Measurements from ENCODE around the gene MTURN.

DNA sequence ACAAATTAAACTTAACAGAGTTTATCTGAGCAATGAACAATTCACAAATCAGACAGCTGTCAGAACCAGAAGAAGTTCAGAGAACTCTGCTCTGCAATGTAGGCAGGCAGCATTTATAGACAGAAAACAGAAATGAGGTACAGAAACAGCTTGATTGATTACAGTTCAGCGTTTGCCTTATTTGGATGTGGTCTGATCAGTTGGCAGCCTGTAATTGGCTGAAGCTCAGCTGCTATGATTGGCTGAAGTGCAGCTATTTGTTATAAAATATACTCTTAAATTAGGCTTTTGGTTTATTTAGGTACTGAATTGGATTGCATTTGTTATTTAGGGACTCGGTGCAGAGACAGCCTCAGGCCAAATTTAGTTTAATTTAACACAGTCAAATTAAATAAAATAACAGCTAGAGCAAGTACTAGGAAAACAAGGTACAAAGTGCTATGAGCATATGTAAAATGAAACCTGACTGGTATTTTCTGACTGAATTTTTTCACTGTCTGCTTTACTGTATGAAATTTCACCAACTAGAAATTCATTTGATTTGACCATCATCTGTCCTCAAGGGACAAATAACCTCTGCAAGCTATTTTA lies 85.9 kb upstream of the JAZF1 start:
- RRBS = no CpG with 5 or more reads among the region's 2 CpGs
CAGE:
- cytosol, long polyA plus RNA = no peak
- long polyA plus RNA = no peak
- nucleus, long polyA plus RNA = no peak

GRCh38 chr7:28405663-28405881 lies 6.7 kb upstream of the CREB5 start:
- RRBS = no CpG with 5 or more reads among the region's 3 CpGs
CAGE:
- cytosol, long polyA plus RNA = no peak
- long polyA plus RNA = no peak
- nucleus, long polyA plus RNA = no peak

- RRBS = 1% methylated on average over 47 of the region's 101 CpGs
CAGE:
- cytosol, long polyA plus RNA = no peak
- long polyA plus RNA = no peak
- nucleus, long polyA plus RNA = no peak
These were observed 2.3 kb upstream of the CREB5 start for GRCh38 chr7:28409607-28410809.

DNA sequence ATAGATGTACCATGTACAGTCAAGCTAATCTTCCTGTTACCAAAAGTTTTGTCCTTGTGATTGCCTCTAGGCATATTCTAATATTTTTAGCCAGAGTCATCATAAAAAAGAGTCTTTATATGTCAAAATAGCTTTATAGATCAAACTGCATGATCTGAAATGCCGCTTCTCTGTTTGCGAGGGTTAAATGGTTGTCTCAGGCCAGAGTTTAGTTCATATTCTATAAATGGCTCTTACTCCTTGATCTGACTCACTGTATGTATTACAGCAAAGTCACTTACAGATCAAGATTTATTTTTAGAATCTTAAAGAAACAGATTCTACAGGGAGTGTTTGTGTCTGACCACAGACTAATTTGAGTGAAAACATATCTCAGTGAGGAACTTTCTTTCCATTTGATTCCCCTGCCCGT lies 211.0 kb downstream of the CREB5 start:
- RRBS = no CpG with 5 or more reads among the region's 3 CpGs
CAGE:
- cytosol, long polyA plus RNA = no peak
- long polyA plus RNA = no peak
- nucleus, long polyA plus RNA = no peak

GRCh38 chr7:28627574-28627786 lies 215.2 kb downstream of the CREB5 start:
- RRBS = no CpG with 5 or more reads among the region's 2 CpGs
CAGE:
- cytosol, long polyA plus RNA = no peak
- long polyA plus RNA = no peak
- nucleus, long polyA plus RNA = no peak

DNA sequence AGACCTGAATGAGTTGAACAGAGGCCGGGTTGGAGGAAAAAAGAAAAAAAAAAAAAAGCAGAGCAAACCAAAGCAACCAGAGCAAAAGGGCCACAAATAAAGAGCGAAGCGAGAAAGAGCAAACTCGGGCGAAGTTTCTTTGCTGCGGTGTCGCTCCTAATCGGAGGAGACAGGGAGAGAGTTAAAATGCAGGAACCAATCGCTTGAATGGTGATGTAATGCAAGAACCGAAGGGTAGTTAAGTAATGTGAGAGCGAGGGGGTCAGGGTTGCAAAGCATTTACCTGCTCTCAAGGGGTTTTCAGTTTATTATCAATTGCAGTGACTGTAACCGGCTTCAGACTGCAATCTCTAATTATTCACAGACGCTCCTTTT lies 271.7 kb downstream of the TRIL start:
- RRBS = no CpG with 5 or more reads among the region's 13 CpGs
CAGE:
- cytosol, long polyA plus RNA = no peak
- long polyA plus RNA = no peak
- nucleus, long polyA plus RNA = no peak

- RRBS = no CpG with 5 or more reads among the region's 8 CpGs
CAGE:
- cytosol, long polyA plus RNA = no peak
- long polyA plus RNA = no peak
- nucleus, long polyA plus RNA = no peak
These were observed 257.6 kb downstream of the TRIL start for GRCh38 chr7:28700444-28700941.

- RRBS = no CpG with 5 or more reads among the region's 1 CpG
CAGE:
- cytosol, long polyA plus RNA = no peak
- long polyA plus RNA = no peak
- nucleus, long polyA plus RNA = no peak
These were observed 225.6 kb downstream of the TRIL start for GRCh38 chr7:28732627-28732809.

DNA sequence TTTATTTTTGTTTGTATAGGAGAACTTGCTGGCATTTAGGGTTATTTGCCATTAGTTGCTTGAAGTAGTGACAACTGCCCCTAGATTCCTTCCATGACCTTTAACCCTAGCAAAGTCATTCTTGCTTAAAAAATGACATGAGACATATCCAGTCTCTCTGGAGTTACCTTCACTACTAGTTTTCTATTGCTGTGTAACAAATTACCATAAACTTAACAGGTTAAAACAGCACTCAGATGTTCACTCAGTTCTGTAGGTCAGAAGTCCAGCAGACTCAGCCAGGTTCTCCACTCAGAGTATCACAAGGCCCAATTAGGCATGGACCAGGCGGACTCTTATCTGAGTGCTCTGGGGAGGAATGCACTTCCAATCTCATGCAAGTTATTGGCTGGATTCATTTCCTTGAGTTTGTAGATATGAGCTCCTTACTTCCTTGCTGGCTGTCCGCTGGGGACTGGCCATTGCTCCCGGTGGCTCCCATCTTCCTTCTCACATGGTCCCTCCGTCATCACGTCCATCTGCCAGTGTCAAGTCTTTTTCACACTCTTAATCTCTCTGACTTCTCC lies 137.1 kb upstream of the PRR15 start:
- RRBS = no CpG with 5 or more reads among the region's 5 CpGs
CAGE:
- cytosol, long polyA plus RNA = no peak
- long polyA plus RNA = no peak
- nucleus, long polyA plus RNA = no peak

DNA sequence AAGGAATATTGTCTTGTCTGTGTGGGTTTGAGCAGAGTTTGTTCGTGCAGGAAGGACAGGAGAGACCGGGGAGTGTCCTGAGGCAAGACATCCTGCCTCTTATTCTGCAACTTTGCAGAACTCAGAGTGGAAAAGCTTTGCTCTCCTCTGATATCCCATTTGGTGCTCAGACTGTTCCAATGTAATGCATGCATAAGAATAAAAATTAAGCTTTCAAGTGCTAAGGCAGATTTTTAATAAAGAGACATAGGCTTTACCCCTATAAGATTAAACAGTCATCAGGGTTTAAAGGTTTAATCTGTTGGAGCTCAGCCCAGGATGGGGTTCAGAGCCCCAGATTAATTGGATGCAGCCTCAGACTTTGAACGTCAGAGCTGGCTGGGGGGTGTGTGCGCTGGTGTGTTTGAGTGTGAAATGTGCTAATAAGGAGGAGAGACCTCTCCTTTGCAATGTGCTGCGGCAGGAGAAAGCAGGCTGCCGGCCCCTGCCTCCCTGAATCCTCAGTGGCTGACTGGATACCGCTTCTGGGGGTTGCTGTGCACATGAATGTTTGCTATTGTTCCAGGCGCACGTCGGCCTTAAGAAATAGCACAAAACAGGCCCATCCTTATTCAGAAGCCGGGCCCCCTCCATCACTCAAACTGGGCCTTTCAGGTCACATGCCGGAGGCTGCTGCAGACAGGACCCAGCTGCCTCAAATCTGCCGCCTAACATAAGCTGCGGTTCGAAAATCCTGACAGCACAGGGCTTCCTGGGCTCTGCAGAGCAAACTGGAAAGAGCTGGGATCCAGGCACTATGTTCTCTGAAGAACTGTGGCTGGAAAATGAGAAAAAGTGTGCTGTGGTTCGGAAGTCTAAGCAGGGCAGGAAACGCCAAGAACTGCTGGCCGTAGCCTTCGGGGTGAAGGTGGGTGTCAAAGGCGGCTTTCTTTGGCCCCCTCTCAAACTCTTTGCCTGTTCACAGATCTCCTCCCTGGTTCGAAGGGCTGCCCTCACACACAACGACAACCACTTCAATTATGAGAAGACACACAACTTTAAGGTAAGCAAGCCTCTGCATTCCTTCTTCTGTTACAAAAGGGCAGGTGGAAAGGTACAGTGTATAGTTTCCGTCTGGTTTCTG lies 84.0 kb upstream of the PRR15 start:
- RRBS = 100% methylated on average over 1 of the region's 23 CpGs
CAGE:
- cytosol, long polyA plus RNA = no peak
- long polyA plus RNA = no peak
- nucleus, long polyA plus RNA = no peak

GRCh38 chr7:29480840-29481430 lies 82.7 kb upstream of the PRR15 start:
- RRBS = no CpG with 5 or more reads among the region's 6 CpGs
CAGE:
- cytosol, long polyA plus RNA = no peak
- long polyA plus RNA = no peak
- nucleus, long polyA plus RNA = no peak

GRCh38 chr7:29565492-29566469 lies 2.1 kb downstream of the PRR15 start:
- RRBS = 17% methylated on average over 10 of the region's 46 CpGs
CAGE:
- cytosol, long polyA plus RNA = no peak
- long polyA plus RNA = no peak
- nucleus, long polyA plus RNA = no peak

DNA sequence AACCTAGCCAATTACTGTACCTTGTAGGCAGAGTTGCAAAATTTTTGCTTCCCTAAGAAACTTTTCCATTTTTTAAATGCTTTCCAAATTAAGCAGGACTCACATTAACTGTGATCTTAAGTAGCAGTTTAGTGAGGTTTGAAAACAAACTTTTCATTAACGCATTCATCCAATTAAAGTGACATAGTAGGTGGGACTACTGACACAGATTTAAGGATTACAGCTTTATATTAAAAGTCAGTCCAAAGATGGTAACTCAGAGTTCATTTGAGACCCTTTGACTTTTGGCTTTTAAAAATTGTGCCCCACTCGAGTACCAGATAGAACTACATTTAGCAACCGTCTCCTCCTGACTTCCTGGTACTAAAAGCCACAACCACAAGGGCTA lies 120.4 kb downstream of the PRR15 start:
- RRBS = no CpG with 5 or more reads among the region's 3 CpGs
CAGE:
- cytosol, long polyA plus RNA = no peak
- long polyA plus RNA = no peak
- nucleus, long polyA plus RNA = no peak

DNA sequence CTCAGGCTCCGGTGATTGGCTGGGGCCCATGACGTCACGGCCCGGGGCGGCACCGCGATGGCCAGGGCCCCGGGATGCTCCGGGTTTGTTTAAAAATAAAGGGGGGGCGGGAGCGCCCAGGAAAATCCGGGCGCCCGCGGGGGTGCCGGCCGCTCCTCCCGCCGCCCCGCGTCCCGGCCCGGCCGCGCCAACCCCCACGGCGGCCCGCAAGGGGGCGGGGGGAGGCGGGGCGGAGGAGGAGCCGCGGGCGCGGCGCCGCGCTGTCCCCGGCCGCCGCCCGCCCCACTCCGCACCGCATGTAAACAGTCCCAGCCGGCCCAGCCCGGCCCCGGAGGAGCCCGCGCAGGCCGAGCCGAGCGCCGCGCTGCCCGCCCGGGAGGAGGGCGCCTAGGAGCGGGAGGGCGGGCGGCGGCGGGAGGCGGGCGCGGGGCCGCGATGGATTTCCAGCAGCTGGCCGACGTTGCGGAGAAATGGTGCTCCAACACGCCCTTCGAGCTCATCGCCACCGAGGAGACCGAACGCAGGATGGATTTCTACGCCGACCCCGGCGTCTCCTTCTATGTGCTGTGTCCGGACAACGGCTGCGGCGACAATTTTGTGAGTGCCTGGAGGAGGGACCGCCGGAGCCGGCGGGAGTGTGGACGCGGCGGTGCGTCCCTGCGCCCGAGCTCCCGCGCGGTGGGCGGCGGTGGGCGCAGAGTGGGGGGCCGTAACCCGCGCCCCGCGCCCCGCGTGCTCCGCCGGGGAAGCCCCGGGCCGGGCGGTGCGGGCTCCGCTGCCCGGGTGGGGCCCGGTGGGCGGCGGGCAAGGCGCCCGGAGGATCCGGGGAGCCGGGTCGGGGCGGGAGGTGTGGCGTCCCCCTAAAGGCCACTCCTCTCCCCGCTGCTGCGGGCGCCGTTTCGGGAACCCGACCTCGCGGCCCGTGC lies at the start of gene MTURN:
Gene MTURN, plus strand, starts transcription at position 285 of the 926 bp plus-strand sequence.
- RRBS = 1% methylated on average over 36 of the region's 134 CpGs
CAGE:
- cytosol, long polyA plus RNA = no peak
- long polyA plus RNA = no peak
- nucleus, long polyA plus RNA = no peak

DNA sequence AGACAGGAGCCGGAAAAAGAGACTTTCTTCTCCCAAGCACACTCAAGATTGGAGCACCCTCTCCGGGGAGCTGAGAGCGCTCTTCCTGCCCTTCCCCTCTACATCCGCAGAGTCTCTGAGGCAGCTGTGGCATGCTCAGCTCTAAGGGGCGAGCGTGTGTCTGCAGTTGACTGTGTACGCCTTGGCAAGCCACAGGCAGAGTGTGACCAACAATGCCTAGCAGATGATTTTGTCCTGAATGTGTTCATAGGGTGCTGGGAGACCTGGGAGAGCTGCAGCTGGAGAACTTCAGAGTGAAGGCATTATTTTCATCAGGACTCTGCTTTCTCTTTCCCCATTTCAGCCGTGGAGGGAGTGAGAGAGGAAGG lies 20.7 kb downstream of the MTURN start:
- RRBS = 100% methylated on average over 1 of the region's 8 CpGs
CAGE:
- cytosol, long polyA plus RNA = no peak
- long polyA plus RNA = no peak
- nucleus, long polyA plus RNA = no peak

- RRBS = 5% methylated on average over 3 of the region's 45 CpGs
CAGE:
- cytosol, long polyA plus RNA = no peak
- long polyA plus RNA = no peak
- nucleus, long polyA plus RNA = no peak
These were observed 1.5 kb downstream of the ZNRF2 start for GRCh38 chr7:30285736-30286453.

- RRBS = no CpG with 5 or more reads among the region's 4 CpGs
CAGE:
- cytosol, long polyA plus RNA = no peak
- long polyA plus RNA = no peak
- nucleus, long polyA plus RNA = no peak
These were observed 51.0 kb downstream of the NOD1 start for GRCh38 chr7:30427528-30428101.

- RRBS = no CpG with 5 or more reads among the region's 12 CpGs
CAGE:
- cytosol, long polyA plus RNA = no peak
- long polyA plus RNA = no peak
- nucleus, long polyA plus RNA = no peak
These were observed 7.7 kb downstream of the NOD1 start for GRCh38 chr7:30470568-30471673.

GRCh38 chr7:30526170-30526709 lies 21.6 kb upstream of the GGCT start:
- RRBS = no CpG with 5 or more reads among the region's 4 CpGs
CAGE:
- cytosol, long polyA plus RNA = no peak
- long polyA plus RNA = no peak
- nucleus, long polyA plus RNA = no peak

- RRBS = no CpG with 5 or more reads among the region's 5 CpGs
CAGE:
- cytosol, long polyA plus RNA = no peak
- long polyA plus RNA = no peak
- nucleus, long polyA plus RNA = no peak
These were observed 44.8 kb upstream of the GARS1 start for GRCh38 chr7:30549868-30550280.

Measured in SK-N-SH (cell line).